HEK293 (cell line): ENCODE measurements around a stretch of chr10.

GRCh38 chr10:71766921-71767544, 6.3 kb downstream of the VSIR start:
- PRO-cap, result no peak
- RRBS, 2 experiments, result no CpG with 5 or more reads among the region's 10 CpGs

GRCh38 chr10:71805557-71806594, 32.6 kb upstream of the VSIR start:
- PRO-cap, result bidirectional peak, plus-strand start at chr10:71806079, minus-strand start at chr10:71805962
- RRBS, 2 experiments, result 11 to 72% methylated on average over 3 to 9 of the region's 41 CpGs

- PRO-cap, result no peak
- RRBS, 2 experiments, result 92 to 97% methylated on average over 7 of the region's 36 CpGs
Observed at GRCh38 chr10:71809691-71810597, 36.6 kb upstream of the VSIR start.

- PRO-cap, result no peak
- RRBS, 2 experiments, result no CpG with 5 or more reads among the region's 7 CpGs
Observed at GRCh38 chr10:71853837-71854378, 2.9 kb upstream of the PSAP start.

DNA sequence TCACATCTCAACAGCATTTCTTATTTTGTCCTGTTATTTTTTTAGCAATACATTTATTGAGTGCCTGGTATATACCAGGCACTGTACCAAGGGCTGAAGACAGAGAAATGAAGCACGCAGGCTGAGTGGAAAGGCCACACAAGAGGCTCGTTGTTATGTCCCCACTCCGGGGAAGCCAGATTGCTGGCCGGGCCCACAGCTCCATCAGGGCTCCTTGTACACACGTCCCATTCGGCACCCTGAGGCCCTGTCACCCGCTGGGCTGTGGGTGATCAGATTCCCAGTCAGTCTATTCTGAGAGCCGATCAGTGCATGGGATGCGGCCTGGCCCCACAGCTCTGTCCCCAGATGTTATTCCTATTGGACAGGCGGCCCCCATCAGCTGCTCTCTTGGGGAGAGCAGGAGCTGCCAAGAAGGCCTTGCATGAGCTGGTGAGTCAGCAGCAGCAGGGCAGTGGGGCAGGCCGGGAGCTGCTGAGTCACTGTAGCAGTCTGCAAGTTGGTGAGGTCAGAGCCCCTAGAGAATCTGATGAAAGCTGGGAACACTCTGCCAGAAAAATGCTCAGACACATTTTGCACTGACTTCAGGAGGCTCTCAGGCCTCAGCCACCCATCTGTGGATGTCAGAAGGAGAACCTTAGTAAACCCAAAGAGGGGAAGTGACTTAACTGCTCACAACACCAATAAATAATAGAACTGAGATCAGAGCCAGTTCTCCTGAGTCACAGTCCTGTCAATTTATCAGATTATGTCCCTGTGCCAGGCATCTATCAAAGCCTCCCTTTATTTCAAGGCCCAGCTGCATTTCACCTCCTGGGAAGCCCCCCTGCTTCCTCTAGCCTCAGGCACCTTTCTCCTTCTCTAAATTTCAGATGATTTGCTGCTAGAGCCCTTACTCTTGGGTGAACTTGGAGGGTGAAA, 9.4 kb upstream of the PSAP start:
- PRO-cap, result bidirectional peak, plus-strand start at position 292 of the sequence, minus-strand start at position 266 of the sequence; bidirectional peak, plus-strand start at position 520 of the sequence, minus-strand start at position 392 of the sequence
- RRBS, 2 experiments, result no CpG with 5 or more reads among the region's 11 CpGs

GRCh38 chr10:71878358-71879209, 27.5 kb upstream of the PSAP start:
- PRO-cap, result no peak
- RRBS, 2 experiments, result 31% methylated on average over 3 to 5 of the region's 19 CpGs

DNA sequence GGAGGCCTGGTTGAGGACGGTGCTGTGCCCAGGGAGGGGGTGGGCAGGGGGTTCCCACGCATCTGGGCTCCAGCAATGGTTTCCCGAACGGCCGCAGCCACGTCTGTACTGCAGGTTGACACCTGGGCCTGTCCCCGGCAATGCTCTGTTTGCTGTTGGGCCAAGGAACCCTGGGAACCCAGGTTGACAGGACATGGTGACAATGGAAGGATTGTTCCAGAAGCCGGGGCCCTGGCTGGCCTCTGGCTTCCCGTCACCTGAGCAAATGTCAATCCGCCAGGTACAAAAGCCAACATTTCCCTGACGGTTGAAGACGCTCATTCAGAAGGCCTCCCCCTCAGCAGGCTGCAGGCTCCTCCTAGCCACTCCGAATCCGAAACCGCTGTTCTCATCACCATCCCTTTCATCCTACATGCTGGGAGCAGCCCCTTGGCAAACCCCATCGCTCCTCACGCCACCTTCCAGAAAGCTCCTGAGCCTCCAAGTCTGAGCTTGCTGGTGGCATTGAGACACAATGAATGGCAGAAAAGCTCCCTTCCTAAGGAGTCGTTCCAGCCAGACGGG, 31.3 kb downstream of the SPOCK2 start:
- PRO-cap, result no peak
- RRBS, 2 experiments, result 90 to 100% methylated on average over 2 of the region's 19 CpGs

DNA sequence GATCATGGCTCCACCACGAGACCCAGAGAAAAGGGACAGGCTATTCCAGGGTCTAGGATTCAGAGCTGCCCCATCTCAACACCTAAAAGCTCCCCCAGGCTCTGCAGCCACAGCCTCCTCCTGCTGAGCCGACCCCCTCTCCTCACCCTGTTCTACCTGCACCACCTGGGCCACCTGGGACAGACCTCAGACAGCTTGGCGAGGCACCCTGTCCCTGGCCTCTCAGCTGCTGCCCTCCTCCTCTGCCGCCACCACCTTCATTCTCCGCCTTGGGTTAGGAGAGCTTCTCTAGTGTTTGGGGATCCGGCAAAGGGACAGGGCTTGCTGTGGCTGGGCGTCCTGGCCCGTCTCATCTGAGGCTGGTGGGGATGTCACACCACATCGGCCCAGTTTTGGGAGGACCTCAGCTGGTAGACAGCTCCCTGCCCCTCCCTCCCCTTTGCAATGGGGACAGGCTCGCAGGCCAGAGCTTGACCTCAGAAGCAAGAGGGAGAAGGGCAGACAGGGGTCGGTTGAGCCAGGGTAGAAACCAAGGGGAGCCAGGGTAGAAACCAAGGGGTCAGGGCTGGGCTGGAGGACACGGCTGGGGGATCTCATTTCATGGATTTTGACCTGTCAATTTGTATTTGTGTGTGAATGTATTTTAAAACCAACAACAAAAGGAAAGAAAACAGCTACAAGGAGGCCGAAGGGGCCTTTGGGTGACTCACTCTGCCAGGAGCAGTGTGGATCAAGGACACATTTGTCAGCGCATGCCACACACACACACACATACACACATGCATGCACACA, 26.4 kb downstream of the SPOCK2 start:
- PRO-cap, result no peak
- RRBS, 2 experiments, result no CpG with 5 or more reads among the region's 14 CpGs

DNA sequence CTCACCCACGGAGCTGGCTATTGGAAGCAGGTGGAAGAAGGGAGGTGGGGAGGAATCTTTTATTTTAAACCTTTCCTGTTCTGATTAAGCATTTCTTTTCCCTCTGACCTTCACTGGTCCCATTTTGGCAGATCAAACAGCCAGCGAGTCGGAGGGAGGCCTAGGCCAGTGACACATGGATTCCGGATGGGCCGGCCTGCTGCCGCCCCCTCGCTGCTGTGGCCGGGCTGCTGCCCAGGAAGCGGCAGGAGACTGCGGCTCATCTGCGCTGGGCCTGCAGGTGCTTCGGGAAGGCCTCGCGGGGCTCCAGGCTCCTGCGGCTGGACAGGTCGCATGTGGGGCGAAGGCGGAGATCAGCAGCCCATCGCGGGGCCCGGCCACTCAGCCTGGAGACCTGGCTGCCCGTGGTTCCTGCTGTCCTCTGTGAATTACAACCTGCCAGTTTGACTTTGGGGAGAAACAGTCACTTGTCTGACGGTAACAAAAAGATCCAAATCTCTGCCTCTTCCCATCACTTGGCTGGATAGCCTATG, 1.9 kb downstream of the SPOCK2 start:
- PRO-cap, result no peak
- RRBS, 2 experiments, result no CpG with 5 or more reads among the region's 23 CpGs

GRCh38 chr10:72097683-72098444, 9.5 kb upstream of the SPOCK2 start:
- PRO-cap, result no peak
- RRBS, 2 experiments, result no CpG with 5 or more reads among the region's 10 CpGs

DNA sequence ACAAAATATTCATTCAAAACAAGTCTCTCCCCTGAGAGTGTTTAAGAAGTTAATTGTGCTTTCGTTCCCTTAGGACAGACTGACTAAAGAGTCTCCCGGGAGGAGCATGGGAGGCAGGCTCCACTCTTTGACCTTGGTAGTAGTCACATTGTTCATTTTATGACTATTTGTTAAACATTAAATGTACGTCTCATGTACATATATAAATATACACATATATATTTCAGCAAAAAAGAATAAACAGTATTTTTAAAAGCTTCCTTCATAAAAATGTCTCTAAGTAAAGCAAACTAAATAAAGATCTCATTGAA, 35.3 kb upstream of the SPOCK2 start:
- PRO-cap, result no peak
- RRBS, 2 experiments, result no CpG with 5 or more reads among the region's 3 CpGs

GRCh38 chr10:72229538-72230473, 13.7 kb upstream of the ASCC1 start:
- PRO-cap, result no peak
- RRBS, 2 experiments, result no CpG with 5 or more reads among the region's 9 CpGs

DNA sequence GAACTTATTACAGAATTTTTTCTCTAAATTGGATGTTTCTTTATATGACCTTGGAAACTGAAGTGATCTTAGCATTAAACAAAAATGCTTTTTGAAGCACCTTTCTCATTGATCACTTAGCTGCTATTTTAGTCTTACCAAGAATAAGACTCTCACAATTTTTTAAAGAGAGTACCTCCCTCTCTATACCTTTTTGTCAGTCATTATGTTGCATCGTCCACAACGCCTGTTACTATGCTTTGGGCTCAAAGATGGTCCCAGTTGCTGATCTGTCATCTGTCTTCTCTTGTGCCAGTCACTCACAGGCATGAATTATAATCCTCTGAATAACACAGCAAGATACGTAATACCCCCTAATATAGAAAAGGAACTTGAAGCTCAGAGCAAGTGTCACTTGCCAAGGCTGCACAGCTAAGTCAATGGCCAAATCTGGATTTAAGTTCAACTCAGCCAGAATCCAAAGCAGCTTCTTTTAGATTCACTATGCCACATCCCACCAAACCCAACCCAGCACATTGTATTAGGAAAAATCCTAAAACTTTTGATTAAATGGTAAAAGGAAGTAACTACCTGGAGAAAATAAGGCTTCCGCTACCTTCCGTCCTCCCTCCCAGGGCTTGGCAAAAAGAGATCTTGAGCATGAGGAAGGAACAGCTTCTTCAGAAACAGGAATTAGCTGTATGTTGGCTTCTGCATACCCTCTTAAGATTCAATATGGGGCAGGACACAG, 19.9 kb upstream of the ASCC1 start:
- PRO-cap, result no peak
- RRBS, 2 experiments, result no CpG with 5 or more reads among the region's 5 CpGs

DNA sequence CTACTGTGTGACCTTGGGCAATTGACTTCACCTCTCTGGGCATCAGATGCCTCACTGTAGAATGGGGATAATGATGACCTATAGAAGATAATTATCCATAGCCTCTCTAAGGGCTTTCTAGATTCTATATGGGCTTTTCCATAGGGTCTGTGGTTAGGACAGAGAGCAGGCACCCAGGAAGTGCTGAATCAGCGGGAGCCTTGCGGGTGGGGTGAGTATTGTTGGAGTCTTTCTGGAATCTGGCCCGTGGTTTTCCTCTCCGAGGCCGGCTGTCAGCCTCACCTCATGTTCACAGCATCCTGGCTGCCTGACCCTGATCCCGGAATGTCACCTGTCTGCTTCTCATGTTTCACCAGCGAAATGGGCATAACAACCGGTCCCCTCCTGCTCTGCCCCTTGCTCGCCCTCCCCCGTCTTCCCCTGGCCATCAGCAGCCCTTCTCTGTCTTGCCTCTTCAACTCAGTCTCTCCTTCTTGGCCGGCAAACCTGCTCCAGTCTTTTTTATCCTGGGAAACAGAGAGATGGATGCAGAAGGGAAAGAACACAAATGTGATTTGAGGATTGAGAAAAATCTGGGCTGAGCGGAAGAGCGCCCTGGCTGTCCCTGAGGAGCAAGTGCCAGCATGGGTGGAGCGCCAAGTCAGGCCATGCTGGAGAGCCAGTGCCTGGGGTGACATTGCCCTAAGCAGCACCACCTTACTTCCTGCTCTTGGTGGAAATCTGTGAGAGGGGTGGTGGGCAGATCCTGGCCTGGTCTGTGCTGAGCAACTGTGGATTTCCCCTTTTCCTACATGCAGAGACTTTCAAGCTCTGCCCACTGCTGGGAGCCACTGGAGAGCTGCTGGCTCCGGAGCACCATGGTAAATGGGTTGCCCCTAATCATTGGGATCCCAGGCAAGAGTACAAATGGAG, 36.7 kb downstream of the DDIT4 start:
- PRO-cap, result no peak
- RRBS, 2 experiments, result 36 to 61% methylated on average over 2 of the region's 15 CpGs

- PRO-cap, result no peak
- RRBS, 2 experiments, result no CpG with 5 or more reads among the region's 6 CpGs
Observed at GRCh38 chr10:72318830-72319240, 35.9 kb downstream of the DNAJB12 start.

DNA sequence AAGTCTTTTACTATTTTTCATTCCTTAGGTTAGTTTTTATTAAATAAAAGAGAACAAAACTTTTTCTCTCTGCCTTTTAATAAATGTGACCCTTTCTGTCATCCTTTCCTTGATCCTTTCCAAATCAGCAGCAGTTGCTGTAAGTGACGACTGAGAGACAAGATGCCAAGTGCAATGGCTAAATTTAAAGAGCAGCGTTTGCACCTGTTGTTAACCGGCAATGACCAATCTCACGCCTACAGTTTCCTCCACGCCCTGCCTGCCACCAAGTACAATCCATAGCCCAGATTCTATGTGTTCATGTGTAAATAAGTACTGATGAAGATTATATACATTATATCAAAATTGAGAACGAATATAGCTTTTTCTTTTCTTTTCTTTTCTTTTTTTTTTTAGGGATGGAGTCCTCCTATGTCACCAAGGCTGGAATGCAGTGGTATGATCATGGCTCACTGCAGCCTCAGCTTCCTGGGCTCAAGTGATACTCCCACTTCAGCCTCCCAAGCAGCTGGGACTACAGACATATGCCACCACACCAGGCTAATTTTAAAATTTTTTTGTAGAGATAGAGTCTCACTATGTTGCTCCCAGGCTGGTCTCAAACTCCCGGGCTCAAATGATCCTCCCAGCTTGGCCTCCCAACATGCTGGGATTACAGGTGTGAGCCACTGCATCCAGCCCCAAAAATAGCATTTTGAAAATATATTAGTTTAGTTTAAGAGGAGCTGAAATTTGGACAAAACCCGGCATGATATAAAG, 6.5 kb upstream of the MCU start:
- PRO-cap, result no peak
- RRBS, 2 experiments, result no CpG with 5 or more reads among the region's 8 CpGs

DNA sequence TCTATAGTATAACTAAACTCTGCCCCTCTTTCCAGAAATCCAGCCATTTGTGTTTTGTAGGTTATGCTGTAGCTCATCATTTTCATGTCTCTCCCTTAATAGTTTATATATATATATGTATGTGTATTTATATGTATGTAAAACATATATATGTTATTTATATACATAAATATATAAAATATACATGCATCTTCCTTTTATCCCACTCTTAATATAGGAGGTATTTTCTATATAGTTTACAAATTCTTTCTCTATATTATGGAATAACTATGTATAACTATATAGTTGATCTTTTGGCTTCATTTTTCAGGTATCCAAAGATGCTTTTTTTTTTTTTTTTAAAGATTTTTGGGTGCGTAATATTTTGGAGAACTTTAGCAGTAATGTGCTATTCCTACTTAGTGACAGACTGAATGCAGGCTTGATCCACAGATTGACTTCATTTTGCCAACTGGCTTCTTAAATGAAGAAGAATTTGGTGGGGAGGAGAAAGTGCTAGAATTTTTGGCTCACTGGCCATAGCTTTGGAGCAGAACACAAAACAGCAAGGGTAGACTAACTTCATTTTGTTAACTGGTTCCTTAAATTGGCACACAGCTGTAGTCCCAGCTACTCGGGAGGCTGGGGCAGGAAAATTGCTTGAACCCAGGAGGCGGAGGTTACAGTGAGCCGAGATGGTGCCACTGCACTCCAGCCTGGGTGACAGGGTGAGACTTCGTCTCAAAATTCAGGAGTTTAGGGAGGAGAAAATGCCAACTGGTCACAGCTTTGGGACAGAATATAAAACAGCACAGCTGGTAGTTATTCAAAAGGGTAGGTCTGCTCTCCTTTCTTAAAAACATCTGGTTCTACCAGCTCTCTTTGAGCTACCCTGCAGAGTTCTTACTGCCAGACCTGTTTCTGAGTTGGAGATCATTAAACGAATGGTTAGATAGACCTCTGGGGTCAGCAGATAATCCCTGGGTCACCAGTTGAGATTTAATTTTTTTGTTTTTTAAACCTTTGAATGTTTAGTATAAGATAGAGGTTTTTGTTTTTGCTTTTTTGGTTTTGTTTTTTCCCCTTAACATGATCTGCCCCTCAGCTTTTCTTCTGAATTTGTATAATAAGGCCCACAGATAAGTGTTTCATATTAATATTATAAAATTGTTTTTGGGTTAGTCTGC, 52.3 kb downstream of the MCU start:
- PRO-cap, result no peak
- RRBS, 2 experiments, result no CpG with 5 or more reads among the region's 6 CpGs

DNA sequence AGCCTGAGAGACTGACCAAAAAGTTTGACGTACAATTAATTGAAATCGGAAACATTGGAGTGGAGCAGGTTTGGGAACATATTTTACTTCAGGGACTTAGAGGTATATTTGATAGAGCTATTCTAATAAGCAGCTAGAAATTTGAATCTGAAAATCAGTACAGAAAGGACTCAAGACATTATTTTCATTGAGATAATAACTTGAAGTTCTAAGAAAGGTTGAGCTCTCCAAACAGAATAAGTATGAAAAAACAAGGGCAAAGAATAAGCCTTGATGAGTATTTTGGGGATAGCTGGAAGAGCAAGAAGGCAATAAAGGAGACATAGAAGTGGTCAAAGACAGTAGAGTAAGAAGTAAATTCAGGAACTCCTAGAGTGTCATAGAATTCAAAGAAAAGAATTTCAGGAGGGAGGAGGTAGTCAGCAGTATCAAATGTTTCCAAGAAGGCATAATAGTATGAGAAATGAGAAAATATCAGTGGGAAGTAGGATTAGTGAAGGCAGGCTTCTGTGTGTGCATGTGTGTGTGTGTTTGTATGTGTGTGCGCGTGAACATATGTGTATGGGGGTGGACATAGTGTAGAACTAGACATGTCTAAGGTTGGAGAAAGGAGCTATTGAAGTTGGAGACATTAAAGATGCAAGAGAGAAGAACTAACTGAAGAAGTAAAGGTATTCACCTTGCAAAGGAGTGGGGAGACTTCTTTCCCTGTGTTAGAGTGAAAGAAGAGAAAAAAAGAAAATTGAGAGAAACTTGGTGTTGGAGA, 83.9 kb upstream of the OIT3 start:
- PRO-cap, result no peak
- RRBS, 2 experiments, result no CpG with 5 or more reads among the region's 4 CpGs

GRCh38 chr10:73032504-73032807, 64.2 kb downstream of the P4HA1 start:
- PRO-cap, result no peak
- RRBS, 2 experiments, result no CpG with 5 or more reads among the region's 6 CpGs

DNA sequence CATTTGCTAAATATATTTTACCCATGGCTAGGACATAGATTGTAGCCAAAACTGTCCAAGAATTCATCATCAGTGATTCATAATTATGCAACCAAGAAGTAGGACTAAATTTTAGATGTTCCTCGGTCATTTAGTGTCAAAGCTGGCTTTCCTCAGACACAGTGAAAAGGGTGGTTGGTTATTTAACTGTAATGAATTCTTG, 3.3 kb downstream of the NUDT13 start:
- PRO-cap, result no peak
- RRBS, 2 experiments, result no CpG with 5 or more reads among the region's 1 CpG